NALM6 (cell line): ENCODE results near the gene HDAC2.

GRCh38 chr6:111720837-111721565, 115.3 kb upstream of the TRAF3IP2 start:
- PRO-cap = no peak

DNA sequence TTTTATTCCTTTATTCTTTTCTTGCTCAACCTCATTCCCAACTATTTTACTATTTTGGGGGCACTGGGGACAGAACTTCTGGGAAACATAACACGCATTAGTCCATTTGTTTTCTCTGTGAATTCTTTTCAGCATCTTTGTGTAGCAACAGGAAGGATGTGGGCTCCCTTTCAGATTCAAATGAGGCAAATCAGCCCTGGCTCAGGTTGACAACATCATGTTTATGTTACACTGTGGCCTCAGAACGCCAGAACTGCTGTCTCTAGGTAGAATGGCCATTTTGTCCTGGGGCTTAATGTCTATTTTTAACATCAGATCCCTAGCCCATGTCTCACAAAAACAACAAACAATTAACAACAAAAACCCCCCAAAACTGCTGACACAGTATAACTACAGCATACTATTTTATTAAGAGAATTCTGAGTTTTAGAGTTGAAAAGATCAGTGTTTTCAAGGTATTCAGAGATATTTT, 122.1 kb downstream of the FYN start:
- PRO-cap = no peak

DNA sequence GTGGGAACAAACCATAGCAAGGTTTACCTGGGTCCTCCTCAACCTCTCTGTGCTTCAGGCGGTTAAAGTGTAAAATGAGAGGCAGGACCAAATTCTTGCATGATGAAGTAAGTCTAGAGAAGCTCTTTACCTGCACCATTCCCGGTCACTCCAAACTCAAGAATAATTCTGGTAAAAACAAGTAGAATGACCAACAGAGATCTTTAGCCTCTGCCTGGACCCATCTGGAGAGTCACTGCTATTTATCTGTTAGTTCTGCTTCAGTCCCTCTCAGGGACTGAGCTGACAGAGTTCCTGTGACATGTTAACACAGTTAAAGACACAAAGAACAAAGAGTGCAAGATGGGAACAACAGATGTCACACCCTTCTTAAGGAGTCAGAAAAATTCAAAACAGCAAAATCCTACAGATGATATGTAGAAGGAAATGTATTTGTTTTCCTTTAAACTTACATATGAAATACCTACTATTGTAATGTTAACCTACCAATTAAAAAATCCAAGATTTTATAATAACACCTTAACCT, 102.3 kb downstream of the FYN start:
- PRO-cap = no peak

DNA sequence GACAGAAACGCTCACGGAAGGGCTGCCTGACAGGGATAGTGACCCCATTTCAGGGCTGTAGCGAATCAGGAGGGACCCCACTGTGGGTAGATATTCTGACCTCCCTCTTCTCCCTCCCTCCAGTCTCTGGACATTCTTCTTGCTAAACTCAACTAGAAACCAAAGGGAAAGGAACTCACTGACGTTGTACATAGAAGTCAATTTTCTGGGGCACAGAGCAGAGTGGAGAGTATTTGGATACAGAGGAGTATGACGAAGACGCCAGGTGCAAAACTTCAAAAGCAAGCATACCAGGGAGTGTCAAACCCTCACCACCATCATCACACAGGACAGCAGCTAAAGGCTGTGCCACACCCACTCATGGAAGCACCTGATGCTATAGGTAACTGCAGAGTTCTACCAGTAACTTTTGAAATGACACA, 64.8 kb downstream of the FYN start:
- PRO-cap = no peak

DNA sequence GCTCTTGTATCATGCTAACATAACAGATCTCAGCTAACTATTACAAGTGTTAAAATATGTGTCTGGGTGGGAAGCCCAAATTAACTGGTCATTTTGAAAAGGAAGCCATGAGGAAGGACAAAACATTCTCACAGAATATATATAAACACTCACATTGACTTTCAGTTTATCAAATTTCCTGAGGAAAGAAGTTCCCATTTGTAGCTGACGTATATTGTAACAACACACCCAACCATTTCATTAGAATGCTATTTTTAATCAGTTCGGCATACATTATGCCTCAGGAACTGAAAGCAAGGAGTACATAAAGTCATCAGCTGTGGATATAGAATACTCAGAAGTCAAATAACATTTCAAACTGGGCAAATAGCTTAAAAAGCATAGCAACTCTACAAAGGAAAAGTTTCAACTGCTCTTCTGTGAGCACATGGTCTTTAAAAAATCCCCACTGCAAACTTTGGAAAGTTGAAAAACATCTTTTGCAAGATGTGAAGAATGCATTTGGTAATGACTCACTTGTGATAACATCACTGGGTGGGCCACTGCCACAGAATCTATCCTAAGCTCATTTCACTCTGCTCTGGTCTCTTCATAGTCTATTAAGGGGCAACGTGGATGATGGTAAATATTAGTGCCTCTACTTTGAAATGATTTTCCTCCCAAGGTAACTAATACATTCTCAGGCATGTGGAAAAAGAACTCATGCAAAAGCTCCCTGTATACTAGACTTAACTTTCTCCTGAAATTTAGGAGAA, 49.4 kb downstream of the FYN start:
- PRO-cap = no peak

DNA sequence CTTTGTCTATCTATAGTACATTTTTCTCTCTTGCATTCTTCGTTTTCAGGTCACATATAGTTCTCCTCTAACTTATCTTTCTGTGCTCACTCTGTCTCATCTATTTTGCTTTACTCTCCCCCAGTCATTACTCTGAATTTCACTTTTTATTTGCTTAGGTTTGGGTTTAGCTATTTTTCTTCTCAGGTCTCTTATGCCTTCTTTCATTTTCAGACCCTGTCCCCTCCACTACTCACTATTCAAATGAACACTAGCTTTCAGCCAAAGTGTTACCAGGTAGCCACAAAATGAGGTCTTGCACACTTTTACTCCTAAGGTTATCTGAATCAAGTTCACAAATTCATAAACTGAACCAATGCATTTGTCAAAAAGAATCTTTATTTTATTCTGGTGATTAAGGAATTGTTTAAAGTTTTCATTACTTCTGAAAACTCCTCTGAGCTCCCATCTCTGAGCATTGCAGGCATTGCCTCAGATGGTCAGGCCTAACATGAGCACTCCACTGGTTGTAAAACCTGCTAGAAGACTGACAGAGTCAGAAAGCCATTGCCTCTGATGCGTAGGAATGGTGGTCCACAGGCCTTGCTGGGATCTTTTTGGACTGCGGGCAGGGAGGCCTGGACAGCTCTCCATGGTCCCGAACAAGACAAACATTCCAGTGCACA, 48.6 kb downstream of the FYN start:
- PRO-cap = no peak

DNA sequence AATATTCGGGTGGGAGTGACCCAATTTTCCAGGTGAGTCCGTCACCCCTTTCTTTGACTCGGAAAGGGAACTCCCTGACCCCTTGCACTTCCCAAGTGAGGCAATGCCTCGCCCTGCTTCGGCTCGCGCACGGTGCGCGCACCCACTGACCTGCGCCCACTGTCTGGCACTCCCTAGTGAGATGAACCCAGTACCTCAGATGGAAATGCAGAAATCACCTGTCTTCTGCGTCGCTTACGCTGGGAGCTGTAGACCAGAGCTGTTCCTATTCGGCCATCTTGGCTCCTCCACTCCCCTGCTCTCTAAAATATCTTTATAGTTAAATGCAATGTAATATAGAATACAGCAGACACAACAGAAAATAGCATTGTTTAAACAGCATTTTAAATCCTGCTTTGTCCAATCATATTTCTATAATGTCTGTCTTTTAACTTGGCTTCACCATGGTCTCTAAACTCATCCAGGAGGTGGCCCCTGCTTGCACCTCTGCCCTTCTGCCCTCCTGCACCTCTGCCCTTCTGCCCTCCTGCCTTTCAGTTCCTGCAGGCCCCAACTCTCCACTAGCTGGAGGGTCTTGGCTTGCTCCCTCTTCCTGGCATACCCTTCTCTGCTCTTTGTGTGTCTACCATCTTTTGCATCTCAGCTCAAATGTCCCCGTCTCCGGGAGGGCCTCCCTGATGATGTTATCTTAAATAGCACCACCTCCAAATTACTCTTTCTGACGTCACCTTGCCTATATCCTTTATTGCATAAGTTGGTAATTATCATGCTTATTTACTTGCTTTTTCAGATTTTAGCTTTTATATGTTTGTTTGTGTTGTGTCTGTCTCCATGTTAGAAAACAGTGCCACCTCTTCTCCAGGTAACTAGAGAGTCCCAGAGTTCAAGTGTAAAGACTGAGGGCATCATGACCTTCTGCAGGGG, 35.7 kb upstream of the FYN start:
- PRO-cap = no peak

DNA sequence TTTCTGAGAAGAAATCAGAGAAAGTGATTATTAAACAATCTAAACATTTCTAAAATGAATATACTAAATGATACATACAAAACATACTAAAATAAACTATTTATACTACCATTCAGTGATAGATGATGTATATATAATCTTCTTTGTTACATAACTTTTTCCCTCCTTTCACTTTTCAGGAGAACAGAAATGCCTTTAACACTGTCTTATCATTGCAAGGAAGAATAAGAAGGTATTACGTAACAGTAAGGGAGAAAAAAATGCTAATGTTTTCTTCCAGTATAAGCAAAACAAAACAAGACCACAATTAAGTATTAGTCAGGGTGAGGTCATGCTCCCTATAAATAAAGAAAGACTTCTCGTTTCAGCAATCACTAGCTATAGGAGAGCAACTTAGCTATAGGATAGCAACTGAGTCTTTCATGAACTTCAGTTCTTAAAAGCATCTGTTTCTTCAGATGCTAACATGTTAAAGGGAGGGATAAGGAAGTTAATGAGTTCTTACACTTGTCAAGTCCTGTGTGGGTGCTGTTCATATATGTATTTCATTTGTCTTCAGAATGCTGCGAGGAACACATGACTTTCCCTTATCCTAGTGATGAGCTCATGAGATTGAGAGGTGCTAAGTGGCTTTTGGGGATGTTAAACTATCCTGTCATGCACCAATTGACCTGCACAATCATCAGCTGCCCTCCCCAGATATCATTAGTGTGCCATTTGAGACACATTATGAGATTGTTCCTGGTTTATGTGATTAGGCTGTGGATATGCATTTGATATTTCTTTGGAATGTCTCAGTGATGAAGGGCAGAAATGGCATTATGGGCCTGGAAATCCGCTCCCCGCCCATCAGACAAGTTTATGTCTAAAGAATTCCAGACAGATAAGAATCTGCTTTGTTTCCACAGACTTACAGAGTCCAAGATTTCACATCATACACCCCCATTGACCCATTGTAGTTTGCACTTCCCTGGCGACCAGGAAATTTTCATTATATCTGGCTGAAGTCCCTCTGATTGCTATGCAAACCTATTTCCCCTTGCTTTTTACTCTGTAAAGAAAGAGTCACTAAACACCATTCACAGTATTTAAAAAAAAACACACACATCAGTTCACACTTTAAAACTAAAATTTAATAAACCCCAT, 37.5 kb downstream of the LAMA4 start:
- PRO-cap = no peak

DNA sequence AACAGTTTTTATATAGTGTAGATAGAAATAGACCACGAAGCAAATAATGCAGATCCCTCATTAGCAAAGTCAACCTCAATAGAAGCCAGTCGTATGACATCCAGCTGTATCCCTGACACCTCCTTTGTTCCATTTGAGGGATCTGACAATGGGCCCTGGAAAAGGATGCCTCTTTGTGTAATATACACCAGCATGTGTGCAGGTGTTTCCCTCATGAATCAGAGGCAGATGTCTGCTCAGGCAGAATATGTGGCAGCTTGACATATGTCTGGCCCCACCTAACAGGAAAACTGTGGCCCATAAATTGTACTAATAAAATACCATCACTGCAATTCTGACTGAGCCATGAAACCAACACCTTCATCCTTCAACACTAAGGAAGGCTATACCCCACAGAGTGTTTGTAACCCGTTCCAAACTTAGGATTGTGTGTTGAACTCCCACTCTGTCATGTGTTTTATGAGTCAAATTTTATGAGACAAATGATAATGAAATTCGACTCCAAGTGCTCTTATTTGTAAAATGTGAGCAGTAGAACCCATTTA, 22.8 kb downstream of the LAMA4 start:
- PRO-cap = no peak

GRCh38 chr6:112250968-112252103, 3.0 kb downstream of the LAMA4 start:
- PRO-cap = no peak

DNA sequence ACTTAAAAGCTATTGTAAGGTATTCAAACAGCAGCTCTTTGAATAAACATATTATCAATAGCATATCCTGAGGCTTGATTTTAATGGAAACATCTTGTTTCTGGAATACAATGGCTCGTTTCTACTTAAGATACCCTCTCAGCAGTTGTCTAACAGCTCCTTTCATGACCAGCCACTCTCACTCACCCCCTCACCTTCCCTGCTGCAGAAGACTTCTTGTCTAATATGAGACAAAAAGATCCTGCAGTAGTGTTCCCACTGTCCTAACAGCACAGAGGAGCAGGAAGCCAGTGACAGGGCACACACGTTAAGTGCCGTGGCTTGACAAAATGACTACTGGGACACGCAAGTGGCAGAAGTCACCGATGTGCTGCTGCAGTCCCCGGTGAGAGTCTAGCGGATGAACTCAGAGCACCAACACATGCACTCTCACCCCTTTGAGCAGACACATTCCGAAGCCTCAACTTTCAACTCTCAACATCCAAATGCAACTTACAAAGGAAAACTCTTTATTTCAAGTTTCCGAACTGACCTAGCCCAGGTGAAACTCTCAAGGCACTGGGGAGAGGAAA, 985 bp downstream of the LAMA4 start:
- PRO-cap = no peak

GRCh38 chr6:112957416-112958048, 610.4 kb downstream of the RFPL4B start:
- PRO-cap = no peak

GRCh38 chr6:113564431-113565209, 292.5 kb upstream of the MARCKS start:
- PRO-cap = no peak

GRCh38 chr6:113587344-113587872, 269.7 kb upstream of the MARCKS start:
- PRO-cap = no peak

DNA sequence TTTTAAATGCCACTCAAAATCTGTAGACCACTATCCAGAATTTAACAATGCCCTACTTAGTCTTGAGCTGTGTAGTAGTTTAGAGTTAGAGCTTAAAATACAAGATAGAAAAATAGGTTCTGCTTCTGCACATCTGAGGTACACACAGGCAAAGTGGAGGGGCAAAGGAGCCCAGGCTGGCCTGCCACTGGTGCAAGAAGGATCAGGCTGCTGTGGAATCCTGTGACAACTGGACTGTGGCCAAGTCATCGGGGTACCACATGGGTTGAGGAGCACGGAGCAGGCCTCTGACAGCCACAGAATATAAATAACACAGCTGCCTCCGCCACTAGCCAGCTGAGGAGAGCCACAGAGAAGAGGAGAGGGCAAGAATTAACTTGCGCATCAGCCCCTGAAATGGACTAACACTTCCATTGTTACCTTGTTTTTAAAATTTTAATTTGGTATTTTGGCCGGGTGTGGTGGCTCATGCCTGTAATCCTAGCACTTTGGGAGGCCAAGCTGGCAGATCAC, 206.0 kb upstream of the MARCKS start:
- PRO-cap = no peak

GRCh38 chr6:113774356-113774804, 82.8 kb upstream of the MARCKS start:
- PRO-cap = unidirectional peak, plus-strand start at chr6:113774714

GRCh38 chr6:113858401-113859053, 1.4 kb downstream of the MARCKS start:
- PRO-cap = no peak

DNA sequence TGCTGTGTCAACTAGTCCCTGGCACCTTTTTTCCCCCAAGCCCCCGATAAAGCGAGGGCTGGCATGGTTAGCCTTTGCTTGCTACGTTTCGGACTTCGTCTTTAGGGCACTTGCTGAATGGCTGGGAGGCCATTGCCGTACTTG, 2.0 kb downstream of the MARCKS start:
- PRO-cap = no peak

GRCh38 chr6:113970748-113971739, at the start of gene HDAC2:
Gene HDAC2, minus strand, starts transcription at chr6:113971148.
- PRO-cap = bidirectional peak, plus-strand start at chr6:113970986, minus-strand start at chr6:113970868; bidirectional peak, plus-strand start at chr6:113971495, minus-strand start at chr6:113971136

DNA sequence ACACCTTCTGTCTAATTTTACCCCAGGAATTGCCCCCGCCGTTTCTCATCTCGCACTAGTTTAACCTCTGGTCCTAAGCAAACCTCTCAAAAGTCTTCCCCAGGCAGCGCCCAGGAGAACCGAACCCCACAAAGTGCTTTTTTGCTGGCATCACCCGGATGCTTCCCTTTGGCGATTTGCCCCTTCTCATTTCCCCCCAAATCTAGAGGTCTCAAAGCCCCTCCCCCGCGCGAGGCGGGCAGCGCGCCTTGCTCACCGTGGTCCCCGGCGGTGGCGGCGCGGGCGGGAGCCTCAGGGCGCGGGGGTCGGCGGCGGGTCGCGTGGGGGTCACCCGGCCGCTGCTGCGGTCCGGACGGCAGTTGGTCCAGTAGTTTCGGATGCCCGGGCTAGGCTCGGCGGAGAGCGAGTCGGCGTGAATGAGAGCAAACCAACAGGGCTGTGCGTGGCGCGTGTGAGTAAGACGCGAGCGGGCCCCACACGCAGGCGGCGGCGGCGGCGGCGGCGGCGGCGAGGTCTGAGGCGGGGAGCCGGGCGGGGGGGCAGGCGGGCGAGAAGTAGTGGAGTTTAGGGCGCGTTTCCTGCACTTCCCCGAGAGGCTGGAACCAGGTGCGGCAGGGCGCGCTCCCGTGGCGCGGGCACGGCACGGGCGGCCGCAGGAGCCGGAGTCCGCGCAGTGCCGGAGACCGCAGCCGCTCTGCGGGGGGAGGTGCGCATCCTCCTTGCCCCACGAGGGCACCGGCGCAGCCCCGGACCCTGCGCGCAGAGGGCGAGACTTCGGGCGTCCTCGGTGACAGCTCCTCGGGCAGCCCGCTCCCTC, 676 bp downstream of the HS3ST5 start:
- PRO-cap = no peak